Type B pancreatic cell (in vitro differentiated cells): ENCODE measurements around the genes H2BC15 and H3C11.

GRCh38 chr6:27187184-27188298 is 40.6 kb downstream of the H2AC12 start:
- PRO-cap = unidirectional peak, plus-strand start at chr6:27187693

- PRO-cap = no peak
Measured at GRCh38 chr6:27209511-27209987, 38.0 kb upstream of the PRSS16 start.

DNA sequence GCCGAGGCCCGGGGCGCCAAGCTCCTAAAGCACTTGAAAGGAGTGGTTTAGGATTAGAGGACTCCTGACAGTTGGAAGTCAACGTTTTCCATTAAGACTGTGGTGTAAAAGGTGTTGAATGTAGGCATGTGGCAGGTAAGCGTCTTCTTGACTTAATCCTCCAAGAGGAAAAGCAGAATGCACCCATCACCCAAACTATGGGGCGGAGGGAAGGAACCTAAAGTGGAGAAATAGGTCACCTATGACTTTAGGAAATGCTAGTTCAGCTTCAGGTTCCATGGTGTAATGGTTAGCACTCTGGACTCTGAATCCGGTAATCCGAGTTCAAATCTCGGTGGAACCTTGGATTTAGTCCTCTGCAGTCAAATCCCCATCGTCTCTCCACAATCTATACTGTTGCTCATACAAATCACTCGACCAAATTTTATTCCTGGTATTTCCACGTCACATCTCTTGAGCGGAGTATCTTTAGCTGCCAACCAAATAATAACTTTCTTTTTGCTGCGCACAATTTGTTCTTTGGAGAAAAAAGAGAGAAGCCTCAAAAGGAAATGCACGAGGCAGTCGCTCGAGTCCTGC is 16.8 kb downstream of the POM121L2 start:
- PRO-cap = no peak

- PRO-cap = no peak
Measured at GRCh38 chr6:27544223-27544645, 71.3 kb upstream of the ZNF184 start.

GRCh38 chr6:27545076-27545880 is 72.4 kb upstream of the ZNF184 start:
- PRO-cap = no peak

GRCh38 chr6:27565634-27566909 is 93.2 kb upstream of the ZNF184 start:
- PRO-cap = unidirectional peak, plus-strand start at chr6:27566224

GRCh38 chr6:27592084-27592336 is 119.1 kb upstream of the ZNF184 start:
- PRO-cap = no peak

- PRO-cap = no peak
Measured at GRCh38 chr6:27604814-27605323, 132.0 kb upstream of the ZNF184 start.

DNA sequence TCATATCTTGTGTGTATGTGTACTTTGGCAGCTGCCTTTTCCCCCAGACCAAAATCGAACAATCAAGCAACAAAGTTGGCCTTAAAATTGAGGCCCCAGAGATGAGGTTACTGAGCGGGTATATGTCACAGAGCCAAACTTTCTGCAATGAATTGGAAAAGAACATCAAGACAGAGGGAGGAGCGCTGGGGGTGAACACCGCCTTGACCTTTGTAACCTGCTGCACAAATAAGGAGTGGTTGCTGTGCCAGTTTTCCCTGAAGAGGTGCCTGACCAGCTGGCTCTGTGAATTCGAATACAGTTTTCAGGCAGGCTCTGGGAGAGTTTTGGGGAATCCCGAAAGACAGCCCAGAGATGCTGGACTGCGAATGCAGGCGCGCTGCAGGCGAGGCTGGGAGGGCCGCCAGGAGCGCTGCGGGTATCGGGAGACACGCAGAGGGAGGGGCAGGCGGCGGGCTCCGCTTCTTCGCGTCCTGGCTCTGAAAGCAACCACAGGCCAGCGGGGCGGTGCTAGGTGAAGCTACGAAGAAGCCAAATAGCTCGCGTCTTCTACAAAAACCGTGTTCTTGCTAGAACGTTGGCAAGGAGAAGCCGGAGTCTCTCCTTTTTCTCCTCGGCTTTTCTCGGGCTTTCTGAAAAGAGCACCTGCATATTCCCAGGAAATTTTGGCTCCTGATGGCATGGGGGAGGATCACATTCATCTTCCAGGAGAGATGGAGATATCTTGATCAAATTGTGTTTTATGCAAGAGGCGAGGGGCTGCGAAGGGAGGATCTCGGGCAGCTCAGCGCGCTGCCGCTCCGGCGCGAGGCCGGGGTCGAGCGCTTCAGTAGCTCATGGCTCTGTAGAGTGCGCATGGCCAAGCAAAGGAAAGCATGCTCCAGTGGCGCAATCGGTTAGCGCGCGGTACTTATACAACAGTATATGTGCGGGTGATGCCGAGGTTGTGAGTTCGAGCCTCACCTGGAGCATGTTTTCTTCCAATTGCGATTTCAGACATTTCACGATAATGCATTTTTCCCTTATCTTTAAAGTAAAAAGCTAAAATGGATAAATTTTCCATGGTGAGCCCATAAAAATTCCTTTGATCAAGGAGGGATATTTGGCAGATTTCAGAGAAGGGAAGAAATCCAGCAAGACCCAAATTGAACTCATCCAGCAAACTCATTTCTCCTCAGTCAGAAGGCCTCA is 158.0 kb upstream of the ZNF184 start:
- PRO-cap = no peak

- PRO-cap = unidirectional peak, plus-strand start at chr6:27757445
Measured at GRCh38 chr6:27757208-27757881, 50.4 kb downstream of the H2BC13 start.

DNA sequence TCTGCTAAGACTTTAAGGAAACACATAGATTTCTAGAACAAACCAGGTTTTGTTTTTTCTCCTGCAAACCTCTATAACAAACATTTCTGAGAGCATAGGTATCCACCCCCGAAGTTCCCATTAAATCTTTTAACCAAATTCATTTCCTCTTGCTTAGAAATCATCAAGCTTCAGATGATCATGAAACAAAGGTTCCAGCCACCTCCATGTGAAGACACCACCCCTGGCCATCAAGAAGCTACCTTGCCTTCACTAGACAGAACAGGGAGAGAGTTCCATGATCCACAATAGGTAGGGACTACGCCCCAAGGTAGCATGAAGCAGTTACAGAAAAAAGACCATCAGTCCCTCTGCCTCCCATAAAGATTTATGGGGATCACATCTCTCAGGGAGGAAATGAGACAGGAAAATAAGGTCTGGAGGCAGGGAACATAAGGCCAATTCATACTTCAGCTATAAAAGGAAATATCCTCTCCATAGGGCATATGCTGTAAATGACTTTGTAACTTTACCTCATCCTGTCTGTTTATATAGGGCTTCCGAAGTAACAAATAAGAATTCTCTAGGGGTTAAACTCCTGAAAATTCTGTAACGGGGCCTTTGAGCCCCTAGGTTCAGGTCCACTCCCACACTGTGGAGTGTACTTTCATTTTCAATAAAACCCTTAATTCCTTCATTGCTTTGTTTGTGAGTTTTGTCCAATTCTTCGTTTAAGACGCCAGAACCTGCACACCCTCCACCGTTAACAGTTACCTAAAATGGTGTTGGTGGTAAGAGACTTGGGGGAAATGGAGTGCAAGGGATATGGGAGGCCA is 25.0 kb downstream of the H2BC13 start:
- PRO-cap = no peak

GRCh38 chr6:27792746-27793419 is 14.8 kb downstream of the H2BC13 start:
- PRO-cap = no peak

DNA sequence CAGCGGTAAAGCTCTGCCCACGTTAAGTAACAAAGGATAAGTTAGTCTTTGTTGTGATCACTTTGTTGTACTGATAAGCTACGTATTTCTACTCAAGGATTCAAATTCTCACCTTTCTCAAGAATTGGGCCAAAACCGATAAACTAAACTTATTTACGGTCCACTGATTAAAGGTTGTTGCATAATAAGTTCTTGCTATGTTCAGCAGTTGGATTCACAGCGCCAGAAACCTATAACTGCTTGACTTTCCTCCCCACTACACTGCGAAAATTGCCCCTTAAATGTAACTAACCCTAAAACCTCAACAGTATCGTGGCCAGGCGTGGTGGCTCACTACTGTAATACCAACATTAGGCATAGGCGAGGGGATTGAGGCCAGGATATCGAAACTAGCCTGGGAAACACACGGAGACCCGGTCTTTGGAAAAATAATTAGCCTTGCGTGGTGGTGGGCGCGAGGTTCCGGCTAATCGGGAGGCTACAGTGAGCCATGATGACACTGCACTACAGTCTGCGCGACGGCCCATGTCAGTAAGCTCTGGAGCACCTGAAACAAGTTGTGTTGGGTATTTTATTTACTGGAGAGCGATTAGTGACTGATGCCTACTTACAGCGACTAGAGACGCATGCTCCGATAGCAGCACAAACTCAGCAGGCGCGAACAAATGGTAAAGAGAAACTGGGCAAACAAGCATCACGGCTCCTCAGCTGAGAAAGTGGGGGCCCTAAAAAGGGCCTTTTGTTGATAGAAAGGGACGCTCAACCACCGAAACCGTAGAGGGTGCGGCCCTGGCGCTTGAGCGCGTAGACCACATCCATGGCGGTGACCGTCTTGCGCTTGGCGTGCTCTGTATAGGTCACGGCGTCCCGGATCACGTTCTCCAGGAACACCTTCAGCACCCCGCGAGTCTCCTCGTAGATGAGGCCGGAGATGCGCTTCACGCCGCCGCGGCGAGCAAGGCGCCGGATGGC is 617 bp downstream of the H4C12 start:
- PRO-cap = bidirectional peak, plus-strand start at position 664 of the sequence, minus-strand start at position 663 of the sequence

DNA sequence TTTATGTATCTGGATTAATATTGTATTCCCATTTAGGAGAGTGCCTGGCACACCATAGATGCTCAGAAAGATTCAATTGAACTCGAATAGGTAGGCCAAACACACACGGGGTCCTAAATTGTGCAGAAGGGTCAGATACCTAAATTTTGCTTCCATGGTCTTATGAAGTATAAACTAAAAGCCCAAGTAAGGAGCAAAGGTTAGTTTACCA is 1.8 kb downstream of the H2AC15 start:
- PRO-cap = no peak

DNA sequence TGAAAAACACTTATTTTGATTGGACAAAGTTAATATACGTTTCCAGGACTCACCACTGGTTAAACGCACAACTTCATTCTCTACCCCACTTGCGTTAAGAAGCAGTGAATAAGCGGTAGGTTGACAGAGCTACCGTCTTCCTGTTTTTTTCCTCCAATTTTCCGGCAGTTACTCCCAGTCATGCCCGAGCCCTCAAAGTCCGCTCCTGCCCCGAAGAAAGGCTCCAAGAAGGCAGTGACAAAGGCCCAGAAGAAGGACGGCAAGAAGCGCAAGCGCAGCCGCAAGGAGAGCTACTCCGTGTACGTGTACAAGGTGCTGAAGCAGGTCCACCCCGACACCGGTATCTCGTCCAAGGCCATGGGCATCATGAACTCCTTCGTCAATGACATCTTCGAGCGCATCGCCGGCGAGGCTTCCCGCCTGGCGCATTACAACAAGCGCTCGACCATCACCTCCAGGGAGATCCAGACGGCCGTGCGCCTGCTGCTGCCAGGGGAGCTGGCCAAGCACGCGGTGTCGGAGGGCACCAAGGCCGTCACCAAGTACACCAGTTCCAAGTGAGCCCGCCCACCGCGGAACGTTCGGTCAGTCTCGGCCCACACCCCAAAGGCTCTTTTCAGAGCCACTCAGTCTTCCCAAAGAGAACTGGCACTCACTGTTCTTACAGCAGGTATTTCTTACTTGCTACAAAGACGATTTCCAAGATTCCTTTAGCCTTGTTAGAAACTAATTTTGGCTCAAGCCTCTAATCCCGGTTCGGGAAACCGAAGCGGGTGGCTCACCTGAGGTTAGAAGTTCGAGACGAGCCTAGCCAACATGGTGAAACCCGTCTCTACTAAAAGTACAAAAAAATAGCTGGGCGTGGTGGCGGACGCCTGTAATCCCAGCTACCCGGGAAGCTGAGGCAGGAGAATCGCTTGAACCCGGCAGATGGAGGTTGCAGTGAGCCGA is at the start of gene H2BC15:
TSS of gene H2BC15 (plus strand) at position 88 of the 951 bp plus-strand sequence.
- PRO-cap = bidirectional peak, plus-strand start at position 88 of the sequence, minus-strand start outside the sequence

- PRO-cap = no peak
Measured at GRCh38 chr6:27863948-27864416, 1.1 kb upstream of the H2AC16 start.

DNA sequence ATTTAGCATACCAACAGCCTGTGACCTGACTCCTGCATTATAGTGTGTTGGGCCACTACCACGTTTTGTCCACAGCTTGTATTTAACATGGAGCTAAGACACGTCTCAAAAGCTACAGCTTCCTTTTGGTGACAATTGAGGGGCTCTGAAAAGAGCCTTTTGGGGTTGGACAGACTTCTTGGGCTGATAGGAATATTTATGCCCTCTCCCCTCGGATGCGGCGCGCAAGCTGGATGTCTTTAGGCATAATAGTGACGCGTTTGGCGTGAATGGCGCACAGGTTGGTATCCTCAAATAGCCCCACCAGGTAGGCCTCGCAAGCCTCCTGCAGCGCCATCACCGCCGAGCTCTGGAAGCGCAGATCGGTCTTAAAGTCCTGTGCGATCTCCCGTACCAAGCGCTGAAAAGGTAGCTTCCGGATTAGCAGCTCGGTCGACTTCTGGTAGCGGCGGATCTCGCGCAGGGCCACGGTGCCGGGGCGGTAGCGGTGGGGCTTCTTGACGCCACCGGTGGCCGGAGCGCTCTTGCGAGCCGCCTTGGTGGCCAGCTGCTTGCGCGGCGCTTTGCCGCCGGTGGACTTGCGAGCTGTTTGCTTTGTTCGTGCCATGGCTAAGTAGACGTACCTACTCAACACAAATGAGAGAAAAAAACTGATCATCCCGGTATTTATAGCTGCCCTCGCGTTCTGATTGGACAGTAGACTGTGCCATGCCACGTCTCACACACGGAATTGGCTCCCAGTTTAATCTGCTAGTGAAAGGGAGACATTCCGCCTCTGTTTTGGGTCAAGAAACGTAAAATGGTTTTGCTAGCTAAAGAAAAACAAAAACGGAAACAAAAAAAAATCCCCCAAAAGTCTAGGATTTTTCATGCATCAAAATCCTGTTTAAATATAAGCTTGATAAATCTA is at the start of gene H3C11:
TSS of gene H3C11 (minus strand) at position 638 of the 910 bp plus-strand sequence.
- PRO-cap = bidirectional peak, plus-strand start at position 371 of the sequence, minus-strand start at position 407 of the sequence; bidirectional peak, plus-strand start at position 745 of the sequence, minus-strand start at position 638 of the sequence

- PRO-cap = no peak
Measured at GRCh38 chr6:27872619-27872820, 374 bp upstream of the H3C11 start.

- PRO-cap = no peak
Measured at GRCh38 chr6:27889343-27889571, 1.4 kb downstream of the H3C12 start.

DNA sequence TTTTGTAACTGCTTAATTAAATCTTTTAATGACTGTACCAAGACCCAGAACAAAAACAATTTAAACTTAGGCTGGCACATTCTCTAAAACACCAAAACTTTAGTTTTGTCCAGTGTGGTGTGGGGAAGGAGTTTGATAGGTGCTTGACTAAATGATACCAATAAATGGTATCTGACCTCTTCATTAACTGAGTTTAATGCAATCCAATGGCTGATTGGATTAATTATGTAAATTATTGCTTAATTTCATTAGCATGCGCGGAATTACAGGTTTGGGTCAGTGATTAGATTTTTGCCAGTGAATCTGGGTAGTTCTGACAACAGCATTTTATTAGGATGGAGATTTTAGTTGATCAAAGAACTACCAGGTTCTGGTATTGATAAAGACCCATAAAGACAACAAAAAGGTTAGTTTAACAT is 825 bp upstream of the H3C12 start:
- PRO-cap = no peak